Epithelial cell of esophagus (primary cell): ENCODE data around the genes RPA4, TRMT2B, RPL36A, ZMAT1 and BEX1.

- RRBS: no CpG with 5 or more reads among the region's 1 CpG
Observed at GRCh38 chrX:86777697-86778045, 629.4 kb downstream of the DACH2 start.

- RRBS: no CpG with 5 or more reads among the region's 5 CpGs
Observed at GRCh38 chrX:87409536-87409883, 108.1 kb upstream of the KLHL4 start.

DNA sequence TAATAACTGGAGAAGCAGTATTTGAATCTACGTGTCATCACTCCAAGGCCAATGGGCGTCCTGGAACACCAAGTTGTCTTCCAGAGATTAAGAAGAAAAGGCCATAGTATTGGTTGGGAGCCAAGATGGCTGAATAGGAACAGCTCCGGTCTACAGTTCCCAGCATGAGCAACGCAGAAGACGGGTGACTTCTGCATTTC is 46.3 kb downstream of the NAP1L3 start:
- RRBS: no CpG with 5 or more reads among the region's 5 CpGs

DNA sequence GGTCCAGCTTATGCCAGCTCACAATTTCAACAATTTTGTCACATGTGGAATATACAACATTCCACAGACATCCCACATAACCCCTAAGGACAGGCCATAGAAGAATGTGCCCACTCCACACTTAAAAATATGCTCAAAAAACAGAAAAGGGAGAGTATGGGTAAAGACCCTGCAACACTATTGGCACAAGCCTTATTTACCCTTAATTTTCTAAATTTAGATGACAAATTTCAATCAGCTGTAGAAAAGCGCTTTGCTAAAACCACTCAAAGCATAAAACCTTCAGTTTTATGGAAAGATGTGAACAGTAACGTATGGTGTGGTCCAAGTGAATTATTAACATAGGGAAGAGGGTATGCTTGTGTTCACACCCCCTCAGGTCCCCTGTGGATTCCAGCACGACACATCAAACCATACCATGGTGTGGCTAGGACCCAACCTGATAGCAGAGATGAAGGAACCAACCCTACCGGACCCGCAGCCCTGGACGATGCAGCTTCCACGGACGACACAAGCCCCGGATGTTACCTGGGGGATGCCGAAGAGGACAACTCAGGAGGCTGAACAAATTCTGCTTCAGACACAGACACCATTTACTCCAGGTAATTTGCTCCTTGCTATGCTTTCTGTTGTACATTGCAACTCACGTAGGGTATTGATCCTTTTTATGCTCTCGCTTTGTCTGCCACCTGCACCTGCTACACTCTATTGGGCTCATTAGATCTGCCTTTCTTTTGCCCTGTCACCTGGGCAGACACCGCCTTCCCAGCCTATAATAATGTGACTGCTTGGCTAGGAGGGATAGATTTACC is 821.1 kb downstream of the FAM133A start:
- RRBS: 93% methylated on average over 4 of the region's 13 CpGs

DNA sequence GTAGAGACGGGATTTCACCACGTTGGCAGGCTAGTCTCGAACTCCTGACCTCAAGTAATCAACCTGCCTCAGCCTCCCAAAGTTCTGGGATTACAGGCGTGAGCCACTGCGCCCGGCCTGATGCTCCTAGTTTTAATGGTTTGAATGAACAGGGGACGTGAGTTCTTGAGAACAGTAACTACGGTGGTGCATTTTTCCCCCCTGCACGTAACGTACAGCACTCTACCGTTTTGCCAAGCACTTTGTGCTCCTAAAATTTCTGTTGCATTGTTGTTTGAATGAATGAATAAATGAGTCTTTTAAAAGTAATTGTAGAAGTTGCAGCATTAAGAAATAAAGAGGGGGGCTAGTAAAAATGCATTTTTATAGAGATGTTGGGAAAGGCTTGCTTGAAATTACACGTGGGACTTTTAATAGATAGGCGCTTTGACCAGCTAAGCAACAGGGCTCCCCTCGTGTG is at the start of gene RPA4:
RPA4 (plus strand) TSS at position 347 of the 460 bp plus-strand sequence.
- RRBS: no CpG with 5 or more reads among the region's 14 CpGs

DNA sequence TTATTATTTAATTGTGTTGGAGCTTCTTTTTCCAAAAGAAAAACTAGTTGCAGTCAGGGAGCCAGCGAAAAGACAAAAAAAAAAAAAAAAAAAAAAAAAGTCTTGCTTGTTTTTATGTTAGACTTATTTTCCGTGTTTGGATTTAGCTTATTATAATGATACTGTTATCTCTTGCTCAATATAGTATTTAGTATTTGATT is 1.6 kb downstream of the RPA4 start:
- RRBS: no CpG with 5 or more reads among the region's 2 CpGs

DNA sequence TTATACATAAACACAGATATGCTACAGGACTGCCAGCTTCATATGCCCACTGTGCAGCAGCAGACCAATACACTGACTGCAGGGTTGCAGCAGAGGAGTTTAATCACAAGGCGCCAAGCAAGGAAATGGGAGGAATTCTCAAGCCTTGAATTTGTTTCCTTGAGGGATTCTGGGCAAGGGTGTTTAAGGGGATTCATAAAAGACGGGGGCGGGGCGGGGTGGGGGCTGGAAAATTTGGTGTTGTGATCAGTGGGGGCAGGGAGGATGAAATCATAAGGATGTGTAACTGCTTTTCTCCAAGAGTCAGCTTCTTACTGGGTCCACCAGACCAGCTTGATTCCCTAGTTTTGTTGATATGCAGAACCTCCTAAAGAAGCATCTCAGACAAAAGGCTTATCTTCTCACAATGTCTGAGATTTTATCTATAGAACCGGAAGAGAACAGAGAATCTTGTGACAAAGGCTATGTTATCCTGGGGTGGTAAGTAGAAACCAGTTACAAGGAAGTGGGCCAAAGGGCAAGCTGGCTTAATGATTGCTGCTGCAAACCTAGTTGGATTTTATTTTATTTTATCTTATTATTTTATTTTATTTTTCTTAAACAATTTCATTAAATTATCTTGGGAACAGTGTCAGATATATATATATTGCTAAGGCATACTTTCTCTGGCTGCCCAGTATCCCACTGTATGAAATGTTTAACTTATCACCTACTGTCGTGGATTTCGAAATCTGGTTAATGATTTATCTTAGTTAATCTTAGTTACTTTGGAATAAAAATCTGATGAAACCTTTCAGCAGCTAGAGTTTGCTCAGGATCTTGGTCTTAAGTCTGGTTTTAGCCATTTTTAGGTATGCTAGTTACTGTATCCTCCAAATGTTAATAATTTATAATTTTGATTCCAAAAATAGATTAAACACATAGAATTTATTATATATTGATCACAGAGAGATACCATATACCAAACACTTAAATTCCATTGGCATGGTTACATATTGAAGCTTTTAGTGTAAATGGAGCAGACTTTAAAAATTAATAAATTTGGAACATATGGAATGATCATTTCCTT is 276.5 kb downstream of the RPA4 start:
- RRBS: no CpG with 5 or more reads among the region's 7 CpGs

DNA sequence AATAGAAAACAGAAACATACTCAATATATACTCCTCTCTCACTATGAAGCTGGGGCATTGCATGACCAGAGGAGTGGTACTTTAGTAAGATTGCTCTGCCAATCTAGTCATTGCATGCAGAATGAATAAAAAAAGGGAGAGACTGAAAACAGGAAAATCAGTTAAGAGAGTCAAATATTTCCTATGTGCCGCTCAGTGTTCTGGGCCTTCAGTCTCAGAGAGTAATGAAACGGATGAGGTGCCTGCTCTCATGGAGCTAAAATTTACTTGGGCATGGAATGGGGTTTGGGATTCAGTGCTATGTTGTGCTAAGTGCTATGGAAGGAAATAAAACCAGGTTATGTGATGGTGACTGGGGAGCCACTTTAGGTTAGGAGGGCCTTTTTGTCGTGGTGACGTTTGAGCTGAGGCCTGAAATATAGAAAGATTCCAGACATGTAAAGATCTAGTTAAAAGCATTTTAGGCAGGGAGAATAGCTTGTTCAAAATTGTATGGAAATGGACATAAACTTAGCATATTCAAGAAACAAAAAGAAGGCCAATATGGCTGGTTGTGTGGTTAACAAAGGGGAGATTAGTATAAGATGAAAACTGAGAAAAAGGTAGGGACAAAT is 381.6 kb downstream of the RPA4 start:
- RRBS: no CpG with 5 or more reads among the region's 4 CpGs

- RRBS: no CpG with 5 or more reads among the region's 1 CpG
Observed at GRCh38 chrX:100648804-100649023, 4.7 kb downstream of the SRPX2 start.

DNA sequence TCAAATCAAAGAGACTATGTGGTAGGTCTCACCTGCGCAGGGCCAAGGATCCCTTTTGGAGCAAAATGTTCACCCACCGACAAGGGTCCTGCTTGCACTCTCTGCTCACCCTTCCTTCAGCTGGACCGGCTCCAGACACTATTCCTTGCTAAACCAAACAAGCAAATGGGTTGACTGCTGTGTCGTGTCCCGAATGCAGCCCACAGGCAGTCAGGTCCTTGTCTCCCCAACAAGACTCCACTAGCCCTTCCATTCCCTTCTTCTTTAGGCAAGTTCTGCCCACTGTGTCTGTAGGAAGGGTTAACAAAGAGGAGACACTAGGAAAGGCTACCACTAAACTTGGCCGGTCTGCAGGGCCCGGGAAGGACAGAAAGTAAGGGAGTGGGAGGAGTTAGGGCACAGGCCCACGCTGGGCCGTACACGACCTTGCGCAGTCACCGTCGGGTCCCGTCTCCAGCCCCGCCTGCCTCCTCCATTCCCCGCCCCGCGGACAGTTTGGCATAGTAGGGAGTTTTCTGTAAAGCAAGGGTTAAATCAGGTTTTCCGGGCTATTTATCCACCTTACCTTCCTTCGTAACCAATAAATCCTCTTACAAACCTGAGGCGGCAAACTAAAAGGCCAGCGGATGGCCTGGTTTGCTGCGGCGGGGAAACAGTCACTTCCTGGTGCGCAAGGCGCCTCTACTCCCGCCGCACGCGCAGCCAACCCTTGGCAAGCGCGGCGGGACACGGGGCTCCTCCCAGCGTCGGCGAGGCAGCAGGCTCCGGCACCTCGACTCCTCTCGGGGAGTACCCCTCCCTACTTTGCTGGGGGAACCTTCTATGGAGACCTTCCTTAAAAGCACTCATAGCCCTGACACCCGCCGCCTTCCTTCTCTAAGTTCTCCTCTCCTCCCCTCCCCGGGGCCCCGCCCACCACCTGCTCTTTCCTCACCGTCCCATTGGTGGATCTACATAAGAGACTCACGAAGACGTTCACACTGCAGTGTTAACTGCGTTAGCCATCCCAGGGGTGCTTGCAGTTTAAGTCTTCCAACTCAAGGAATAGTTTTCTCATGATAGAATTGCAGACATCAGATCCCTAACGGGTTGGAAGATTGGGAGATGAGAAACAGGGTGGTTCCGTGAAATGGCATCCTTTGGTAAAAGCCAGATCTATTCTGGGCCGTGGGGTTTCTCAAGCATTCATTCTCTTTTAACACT is at the start of gene TRMT2B:
TRMT2B (minus strand) TSS at position 893 of the 1,203 bp plus-strand sequence.
- RRBS: no CpG with 5 or more reads among the region's 51 CpGs

DNA sequence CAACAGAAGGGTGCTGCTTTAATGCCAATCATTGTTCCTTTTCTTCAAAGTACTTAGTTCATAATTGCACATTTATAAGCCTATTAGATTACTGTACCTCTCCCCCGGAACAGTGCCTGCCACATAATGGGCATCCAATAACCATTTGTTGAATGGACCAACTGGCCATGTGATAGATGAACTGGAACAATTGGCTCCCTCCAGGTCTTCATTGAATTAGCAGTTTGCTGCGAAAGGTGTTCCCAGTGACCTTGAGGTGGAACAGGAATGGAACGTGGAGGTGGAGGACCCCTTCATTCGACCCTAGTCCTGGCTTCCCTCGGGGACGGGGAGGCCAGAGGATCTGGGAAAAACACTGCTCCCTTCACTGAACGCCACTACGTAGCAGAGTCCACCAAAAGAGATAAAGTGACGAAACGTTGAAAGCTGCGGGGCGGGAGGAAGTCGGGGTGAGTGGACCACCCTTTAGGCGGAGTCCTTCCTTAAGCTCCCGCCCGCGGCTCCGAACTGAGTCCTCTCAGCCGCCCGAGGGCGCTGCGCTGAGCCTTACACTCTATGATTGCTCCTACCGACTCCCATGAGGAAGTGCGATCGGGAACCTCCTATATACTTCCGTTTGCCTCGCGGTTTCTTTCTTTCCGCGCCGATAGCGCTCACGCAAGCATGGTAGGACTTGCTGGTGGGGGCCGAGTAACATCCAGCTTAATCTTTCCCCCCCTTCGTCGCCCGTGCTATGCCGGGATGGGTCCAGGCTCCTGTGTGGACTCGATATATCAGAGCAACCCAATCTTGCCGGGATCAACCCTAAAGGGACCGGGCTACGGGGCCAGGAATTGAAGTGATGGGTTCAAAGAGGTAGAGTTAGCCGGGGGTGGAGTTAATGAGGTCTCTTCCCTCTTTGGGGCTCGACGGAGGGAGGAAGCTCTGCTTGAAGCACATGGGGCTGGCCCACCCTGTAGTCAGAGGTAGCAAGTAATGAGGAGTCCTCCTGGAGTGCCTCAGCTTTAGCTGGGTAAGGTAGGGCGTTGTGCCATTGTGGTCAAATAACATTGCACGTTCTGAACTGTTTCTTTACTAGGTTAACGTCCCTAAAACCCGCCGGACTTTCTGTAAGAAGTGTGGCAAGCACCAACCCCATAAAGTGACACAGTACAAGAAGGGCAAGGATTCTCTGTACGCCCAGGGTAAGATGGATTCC is at the start of gene RPL36A:
RPL36A (plus strand) TSS at position 631 of the 1,198 bp plus-strand sequence.
- RRBS: 0% methylated on average over 2 of the region's 51 CpGs

GRCh38 chrX:101417550-101418807 is 10.0 kb downstream of the HNRNPH2 start:
- RRBS: 4% methylated on average over 9 of the region's 61 CpGs

- RRBS: no CpG with 5 or more reads among the region's 1 CpG
Observed at GRCh38 chrX:101628022-101628665, 5.2 kb downstream of the ARMCX3 start.

DNA sequence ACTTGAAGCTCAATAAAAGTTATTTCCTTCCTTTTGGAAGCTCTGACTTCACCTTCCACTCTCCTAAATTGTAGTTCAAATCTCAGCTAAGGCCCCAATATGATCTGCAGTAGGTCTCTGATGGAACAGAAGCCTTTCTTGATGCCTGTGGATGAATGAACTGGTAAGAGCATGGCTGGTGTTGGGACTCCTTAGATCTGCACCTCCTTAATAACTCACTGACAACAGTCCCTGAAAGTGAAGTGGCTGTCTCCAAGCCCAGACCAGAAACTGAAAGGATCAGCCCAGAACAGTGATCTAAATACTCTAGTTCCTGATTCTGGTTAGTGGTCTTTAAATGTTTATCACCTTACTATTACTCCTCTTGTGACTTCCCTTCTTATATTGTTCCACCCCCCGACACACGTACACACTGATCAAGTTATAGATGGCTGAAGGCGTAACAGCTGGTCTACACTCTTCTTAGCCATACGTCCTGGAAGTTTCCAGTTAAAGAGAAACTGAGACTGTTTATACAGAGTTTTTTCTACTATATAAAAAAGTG is 33.8 kb upstream of the ARMCX2 start:
- RRBS: no CpG with 5 or more reads among the region's 4 CpGs

DNA sequence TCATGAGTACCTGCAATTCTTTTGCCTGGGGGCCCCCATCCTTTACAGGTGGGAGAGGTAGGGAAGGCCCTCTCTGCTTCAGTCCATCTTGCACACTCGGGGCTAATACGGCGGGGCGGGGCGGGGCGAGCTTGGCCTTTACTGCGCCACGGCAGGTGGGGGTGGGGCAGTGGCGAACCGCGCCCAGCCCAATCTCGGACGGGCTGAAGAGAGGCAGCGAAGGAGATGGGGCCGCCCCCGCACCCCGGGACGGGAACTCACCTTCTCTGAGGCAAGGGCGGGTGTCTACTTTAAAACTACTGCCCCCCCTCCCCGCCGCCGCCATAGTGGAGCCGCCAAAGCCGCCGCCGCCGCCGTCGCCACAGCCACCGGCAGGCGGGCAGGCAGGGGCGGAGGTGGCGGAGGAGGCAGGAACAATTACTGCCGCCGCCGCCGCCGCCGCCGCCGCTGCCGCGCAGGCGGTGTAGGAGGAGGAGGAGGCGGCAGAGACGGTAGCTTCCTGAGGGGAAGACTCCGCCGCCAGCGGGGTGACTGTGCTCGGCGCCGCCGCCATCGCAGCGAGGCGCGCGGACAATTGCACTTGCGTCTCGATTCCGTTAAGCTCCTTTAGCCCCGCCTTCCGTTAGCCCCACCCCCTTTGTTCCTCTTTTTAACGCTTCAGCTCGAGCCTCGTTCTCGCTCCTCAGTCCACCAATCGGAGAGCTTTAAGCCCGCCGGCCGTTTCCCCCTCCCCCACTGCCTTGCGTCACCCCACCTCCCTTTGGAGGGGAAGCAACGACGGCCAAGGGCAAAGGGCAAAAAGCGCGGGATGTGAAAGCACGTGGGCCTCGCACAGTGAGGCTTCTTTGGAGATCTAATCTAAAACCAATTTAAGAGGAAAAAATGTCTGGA is at the start of gene ZMAT1:
ZMAT1 (minus strand) TSS at position 572 of the 891 bp plus-strand sequence.
- RRBS: no CpG with 5 or more reads among the region's 78 CpGs

- RRBS: no CpG with 5 or more reads among the region's 9 CpGs
Observed at GRCh38 chrX:102126786-102127277, 1.4 kb downstream of the TCEAL2 start.

- RRBS: no CpG with 5 or more reads among the region's 40 CpGs
Observed at GRCh38 chrX:102142161-102142665, 13.6 kb downstream of the BEX5 start.

- RRBS: 1% methylated on average over 7 of the region's 70 CpGs
Observed at GRCh38 chrX:103063451-103064632, at the start of gene BEX1. Gene BEX1, minus strand, starts transcription at chrX:103064171.

DNA sequence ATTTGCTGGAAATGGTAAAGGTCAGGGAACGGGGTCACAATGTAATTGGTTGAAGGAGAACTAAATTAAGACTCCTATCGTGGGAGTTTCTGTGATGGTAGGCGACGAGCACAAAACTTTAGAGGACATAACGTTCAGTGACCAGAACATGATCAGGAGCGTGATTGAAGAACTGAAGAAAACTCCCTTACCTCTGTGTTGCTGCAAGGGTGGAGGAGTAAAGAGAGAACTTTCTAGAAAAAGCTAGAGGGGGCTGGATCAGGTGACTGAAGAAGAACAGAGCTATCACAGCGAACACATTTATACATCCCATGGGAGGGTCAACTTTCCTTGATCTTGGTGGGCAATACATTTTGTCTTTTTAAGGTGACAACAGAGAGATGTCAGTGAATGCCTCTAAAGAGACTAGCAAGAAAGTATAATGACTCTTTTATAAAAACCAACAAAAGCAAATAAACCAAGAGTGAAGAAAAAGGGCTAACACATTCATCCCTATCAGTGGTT is 3.8 kb downstream of the BEX4 start:
- RRBS: no CpG with 5 or more reads among the region's 7 CpGs

GRCh38 chrX:103250771-103251564 is 4.0 kb downstream of the TCEAL8 start:
- RRBS: no CpG with 5 or more reads among the region's 6 CpGs